Measurements from ENCODE around the gene ADCY7.

DNA sequence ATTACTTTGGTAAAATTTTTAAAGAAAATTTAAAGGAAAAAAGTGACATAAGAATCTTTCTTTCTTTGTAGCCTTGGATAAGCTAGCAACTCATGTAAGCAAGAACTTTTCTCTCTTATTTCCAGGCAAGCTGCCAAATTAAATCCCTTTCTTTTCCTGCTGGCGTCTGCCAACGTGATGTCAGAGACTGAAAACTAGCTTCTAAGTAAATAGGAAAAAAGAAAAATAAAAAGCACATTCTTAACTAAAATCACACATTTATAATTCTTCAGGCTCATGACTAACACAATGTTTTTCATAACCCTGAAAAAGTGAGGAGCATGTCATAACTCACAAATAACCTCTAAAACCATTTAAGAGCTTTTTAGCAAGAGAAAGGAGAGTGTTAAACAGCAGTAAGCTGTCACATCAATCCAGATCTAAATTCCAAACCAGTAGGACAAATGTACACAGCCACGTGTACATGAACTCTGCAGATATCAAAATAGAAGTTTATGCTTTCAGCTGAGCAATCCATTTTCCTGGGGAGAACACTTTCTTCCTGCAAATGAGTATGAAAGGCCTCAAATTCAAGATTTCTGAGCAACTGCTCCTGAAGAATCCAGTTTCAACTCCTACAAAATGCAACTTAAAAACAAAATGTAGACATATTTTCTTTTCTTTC, 110.0 kb downstream of the N4BP1 start:
- PRO-cap = no peak

DNA sequence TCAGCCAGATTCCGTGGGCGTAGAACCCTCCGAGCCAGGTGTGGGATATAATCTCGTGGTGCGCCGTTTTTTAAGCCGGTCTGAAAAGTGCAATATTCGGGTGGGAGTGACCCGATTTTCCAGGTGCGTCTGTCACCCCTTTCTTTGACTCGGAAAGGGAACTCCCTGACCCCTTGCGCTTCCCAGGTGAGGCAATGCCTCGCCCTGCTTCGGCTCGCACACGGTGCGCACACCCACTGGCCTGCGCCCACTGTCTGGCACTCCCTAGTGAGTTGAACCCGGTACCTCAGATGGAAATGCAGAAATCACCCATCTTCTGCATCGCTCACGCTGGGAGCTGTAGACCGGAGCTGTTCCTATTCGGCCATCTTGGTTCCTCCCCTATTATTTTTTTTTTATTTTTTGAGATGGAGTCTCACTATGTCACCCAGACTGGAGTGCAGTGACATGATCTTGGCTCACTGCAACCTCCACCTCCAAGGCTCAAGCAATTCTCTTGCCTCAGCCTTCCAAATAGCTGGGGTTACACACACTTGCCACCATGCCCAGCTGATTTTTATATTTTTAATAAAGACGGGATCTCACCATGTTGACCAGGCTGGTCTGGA, 164.3 kb upstream of the N4BP1 start:
- PRO-cap = no peak

- PRO-cap = no peak
Measured at GRCh38 chr16:49560019-49560710, 186.6 kb downstream of the C16orf78 start.

GRCh38 chr16:49648831-49649432, 207.0 kb downstream of the ZNF423 start:
- PRO-cap = no peak

DNA sequence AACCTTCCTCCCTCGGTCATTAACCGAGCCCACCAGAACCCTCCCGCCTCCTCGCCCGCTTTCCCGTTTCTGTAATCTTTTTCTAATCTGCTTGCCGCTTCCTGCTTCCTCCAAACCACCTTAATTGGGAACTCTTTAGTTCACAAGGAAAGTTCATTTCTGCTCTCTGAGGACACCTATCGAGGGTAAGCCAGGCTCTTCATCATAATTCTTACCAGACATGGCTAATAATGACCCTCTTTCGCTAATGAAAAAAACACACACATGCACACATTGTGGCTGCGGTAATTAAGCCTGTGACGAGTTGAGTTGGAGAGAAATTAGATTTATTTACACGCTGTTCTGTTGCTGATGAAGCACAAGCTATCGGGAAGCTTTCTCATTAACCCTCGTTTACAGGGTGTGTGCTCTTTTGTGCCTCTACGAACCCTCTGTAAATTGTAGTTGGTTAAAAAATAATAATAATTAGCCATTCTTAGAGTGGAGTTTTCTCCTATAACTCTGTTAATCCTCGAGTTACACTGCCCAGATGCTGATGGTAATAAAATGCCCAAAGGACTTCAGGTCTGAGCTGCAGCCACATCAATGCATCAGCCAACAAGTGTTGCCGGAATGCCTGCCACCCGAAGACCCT, 100.5 kb downstream of the ZNF423 start:
- PRO-cap = no peak

GRCh38 chr16:50067370-50067720, 1.6 kb downstream of the HEATR3 start:
- PRO-cap = no peak

DNA sequence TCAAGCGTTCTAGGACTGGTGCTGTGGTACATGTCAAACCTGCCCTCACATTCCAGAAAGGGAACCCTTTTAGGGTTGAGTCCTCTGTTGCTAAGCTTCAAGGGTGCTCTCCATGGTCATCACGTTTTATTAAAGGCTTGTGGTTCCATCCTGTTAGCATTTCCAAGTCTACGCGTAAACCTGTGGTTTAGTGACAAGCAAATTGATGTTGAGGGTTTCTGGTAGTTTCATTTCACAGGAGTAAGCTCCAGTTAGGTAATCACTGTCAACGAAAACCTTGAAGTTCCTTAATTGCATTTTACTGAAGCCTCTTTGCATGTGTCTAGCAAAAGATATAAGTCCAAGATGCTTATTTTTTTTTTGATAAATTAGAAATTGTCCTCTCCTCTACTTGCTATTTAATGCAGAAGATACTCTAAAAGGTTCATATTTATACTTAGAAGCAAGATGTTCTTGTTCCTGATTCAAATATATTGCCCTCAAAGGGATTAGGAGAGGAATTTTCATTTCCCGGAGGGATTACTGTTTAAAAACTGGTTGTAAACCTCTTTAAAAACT, 2.6 kb downstream of the TENT4B start:
- PRO-cap = no peak

GRCh38 chr16:50224749-50225074, 41.6 kb upstream of the ADCY7 start:
- PRO-cap = no peak

GRCh38 chr16:50236915-50237405, 29.4 kb upstream of the ADCY7 start:
- PRO-cap = no peak

- PRO-cap = unidirectional peak, plus-strand start at chr16:50246170
Measured at GRCh38 chr16:50245102-50246283, 20.9 kb upstream of the ADCY7 start.

DNA sequence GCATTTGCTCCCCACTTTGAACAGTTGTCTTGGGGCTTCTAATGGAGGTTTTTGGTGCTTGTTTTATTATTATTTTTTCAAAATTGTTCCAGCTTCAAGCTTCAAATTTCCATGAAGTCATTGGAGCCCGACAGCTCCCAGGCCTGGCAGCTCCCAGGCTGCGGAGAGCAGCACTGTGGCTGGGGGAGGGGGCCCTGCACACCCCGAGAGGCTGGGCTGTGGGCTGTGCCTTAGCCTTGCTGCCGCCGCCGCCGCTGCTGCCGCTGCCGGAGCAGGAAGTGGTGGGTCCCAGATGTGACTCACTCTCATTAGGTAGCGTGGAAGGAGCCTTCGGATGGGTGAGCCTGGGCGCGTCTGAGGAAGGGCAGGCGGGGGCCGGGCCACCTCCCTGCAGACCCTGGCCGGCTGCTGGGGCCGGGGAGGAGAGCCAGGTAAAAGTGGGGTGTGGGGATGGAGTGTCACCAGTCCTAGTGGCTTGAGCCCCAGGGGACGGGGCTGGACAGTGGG, at the start of gene ADCY7:
Gene ADCY7 (plus strand): TSS at position 302 of the 507 bp plus-strand sequence.
- PRO-cap = unidirectional peak, plus-strand start at position 308 of the sequence

GRCh38 chr16:50267424-50267982, 1.2 kb downstream of the ADCY7 start:
- PRO-cap = no peak

GRCh38 chr16:50301144-50302144, 35.1 kb downstream of the ADCY7 start:
- PRO-cap = no peak

- PRO-cap = no peak
Measured at GRCh38 chr16:50306681-50307500, 40.5 kb downstream of the ADCY7 start.

DNA sequence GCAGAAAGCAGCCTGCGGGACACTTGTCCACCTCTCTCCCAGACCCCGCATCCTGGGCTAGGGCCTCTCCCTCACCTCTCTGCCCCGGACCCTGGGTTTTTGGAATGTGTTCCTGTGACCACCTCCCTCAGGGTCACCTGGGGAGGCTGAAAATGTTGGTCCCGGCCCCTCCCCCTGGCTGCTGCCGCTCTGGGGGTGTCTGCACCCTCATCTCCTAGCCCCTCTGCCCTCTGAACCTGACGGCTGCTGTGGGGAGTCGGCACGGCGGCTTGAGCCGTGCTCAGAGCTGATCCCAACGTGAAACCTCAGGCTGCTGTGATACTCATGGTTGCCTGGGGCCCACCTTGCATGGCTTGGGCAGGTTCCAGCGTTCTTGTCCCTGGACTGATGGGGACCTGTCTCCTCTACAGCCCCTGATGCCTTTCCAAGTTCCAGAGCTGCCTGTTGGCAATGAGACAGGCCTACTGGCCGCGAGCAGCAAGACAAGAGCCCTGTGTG, 42.8 kb downstream of the ADCY7 start:
- PRO-cap = no peak

GRCh38 chr16:50314006-50315191, 48.0 kb downstream of the ADCY7 start:
- PRO-cap = no peak

DNA sequence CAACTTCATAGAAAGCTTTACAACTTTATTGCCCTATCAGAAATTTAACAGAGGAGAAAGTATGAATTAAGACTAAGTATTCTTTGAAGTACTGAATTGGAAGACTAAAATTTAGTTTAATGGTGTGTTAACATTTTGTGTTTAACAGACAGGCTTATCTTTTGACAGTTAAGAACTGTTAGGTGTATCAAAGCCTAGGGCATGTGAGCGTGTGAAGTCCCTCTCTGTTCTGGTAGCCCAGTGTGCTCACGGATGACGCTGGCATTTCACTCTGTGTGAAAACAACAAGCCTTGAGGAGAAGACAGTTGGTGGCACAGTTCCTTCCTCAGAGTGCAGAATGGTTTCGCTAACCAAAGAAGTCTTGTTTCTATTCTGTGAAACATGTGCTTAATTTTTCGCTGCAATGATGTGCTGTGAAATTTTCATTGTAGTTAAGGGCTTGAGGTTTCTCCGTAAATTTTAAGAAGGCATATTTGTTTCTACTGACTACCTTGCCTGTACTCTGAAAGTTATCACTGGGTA, 33.6 kb downstream of the BRD7 start:
- PRO-cap = no peak

DNA sequence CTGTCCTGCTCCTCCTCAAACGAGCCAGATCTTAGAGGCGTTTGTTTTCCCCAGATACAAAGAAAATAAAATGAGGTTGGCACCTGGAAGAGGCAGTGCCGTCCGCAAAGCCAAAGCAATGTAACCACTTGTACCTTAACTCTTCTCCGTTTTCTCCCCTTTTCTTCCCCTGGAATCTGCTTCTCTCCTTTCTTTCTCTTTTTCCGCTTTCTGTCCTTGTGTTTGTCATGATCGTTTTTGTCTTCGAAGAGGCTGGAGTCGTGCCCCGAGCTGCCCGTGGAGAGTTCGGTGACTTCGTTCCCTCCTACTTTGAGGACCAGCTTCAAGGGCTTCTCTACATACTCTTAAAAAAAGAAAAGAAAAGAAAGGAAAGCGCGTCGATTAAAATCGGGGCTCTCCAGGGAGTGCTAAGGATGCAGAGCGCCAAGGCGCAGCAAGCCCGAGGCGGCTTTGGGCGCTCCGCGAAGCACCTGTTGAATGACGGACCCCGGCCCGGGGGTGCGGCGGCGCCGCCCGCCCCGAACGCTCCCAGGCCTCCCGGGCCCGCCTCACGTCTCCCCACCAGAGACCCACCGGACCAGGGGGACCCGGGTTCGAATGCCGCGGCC, 728 bp downstream of the BRD7 start:
- PRO-cap = no peak

GRCh38 chr16:50613324-50614034, 65.3 kb downstream of the NKD1 start:
- PRO-cap = unidirectional peak, minus-strand start at chr16:50613681

GRCh38 chr16:50776024-50776339, 34.1 kb downstream of the CYLD start:
- PRO-cap = no peak

All from left lobe of liver (tissue), 1 donor.